Psoas muscle (tissue), 2 donors: Measurements from ENCODE around the genes SYCE1L and GAN.

DNA sequence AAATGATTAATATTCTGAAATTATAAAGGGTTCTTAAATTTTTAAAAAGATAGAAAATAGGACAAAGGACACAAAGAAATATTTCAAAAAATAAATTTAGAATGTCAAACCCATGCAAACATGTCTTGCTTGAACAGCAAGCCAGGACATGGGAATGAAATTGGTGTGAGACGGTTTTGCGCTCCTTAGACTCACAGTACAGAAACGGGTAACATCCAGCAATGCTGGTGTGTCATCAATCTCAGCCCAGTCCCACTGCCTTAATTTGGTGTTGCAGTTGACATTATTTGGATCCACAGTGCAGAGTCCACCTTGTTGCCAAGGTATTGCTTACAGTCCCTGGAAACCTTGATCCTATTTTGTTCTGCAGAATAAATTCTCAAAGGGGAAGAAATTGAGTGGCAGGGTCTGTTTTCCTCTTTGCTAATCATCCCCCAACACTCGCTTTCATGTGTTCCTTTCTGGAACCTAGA lies 311.6 kb upstream of the MON1B start:
- PRO-cap, 2 experiments, result no peak in any of the 2 experiments

DNA sequence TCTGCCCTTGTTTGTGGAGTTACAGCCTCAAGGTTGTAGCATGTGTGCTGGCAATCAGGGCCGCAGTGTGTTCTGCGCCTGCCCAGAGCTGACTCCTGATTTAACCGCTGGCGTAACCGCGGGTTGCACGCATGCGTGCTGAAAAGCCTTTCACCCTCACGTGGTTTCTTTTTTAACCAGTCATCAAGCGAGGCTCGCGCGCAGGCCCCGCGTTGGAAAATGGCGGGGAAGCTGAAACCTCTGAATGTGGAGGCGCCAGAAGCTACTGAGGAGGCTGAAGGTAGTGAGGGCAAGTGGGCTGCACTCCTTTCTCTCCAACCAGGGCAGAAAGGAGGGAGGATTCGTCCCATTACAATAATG lies at the start of gene SYCE1L:
Gene SYCE1L (plus strand): TSS at position 176 of the 360 bp plus-strand sequence.
- PRO-cap, 2 experiments, result no peak in any of the 2 experiments

DNA sequence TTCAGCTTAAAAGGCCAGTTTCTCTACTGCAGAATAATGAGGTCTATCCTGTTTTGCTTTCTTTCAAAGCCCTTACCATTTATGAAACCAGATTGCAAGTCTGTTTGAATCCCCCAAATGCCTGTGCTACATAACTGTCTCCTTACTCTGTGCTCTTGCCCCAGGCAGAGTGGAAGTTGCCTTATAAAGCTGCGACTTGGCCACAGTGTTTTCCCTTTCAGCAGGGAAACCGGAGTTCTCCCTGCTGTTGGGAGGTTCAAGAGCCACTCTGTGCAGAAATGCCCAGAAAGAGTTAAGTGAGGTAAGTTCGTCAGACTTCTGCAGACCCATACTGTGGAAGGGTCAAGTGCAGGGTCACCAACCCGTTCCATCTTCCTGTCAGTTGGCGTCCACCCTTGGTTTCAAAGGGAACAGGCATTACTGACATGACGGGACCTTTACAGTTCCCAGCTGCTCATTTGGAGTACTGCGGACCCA lies 508.9 kb downstream of the WWOX start:
- PRO-cap, 2 experiments, result no peak in any of the 2 experiments

- PRO-cap, 2 experiments, result no peak in any of the 2 experiments
Observed at GRCh38 chr16:78770321-78770971, 671.0 kb downstream of the WWOX start.

GRCh38 chr16:78815488-78816269 lies 716.2 kb downstream of the WWOX start:
- PRO-cap, 2 experiments, result no peak in any of the 2 experiments

- PRO-cap, 2 experiments, result no peak in any of the 2 experiments
Observed at GRCh38 chr16:79570934-79571537, 29.5 kb downstream of the MAF start.

DNA sequence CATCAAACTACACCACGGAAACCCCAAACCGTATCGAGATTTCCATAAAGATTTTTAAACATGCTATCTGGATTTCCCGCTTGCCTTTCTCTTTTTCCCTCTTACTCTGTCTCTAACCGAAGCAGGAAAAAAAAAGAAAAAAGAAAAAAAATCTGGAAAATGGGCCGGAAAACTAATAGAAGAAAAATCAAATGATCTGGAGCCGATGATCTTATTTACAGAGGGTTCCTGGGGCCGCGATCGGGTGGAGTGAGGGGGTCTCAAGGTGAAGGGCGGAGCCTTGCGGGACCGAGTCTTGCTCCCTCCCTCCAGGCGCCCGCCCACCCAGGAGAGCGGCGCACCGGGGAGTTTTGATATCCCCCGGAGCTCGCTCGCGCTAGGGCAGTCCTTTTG lies 11.2 kb downstream of the MAF start:
- PRO-cap, 2 experiments, result no peak in any of the 2 experiments

GRCh38 chr16:79606024-79606395 lies 5.5 kb upstream of the MAF start:
- PRO-cap, 2 experiments, result no peak in any of the 2 experiments

DNA sequence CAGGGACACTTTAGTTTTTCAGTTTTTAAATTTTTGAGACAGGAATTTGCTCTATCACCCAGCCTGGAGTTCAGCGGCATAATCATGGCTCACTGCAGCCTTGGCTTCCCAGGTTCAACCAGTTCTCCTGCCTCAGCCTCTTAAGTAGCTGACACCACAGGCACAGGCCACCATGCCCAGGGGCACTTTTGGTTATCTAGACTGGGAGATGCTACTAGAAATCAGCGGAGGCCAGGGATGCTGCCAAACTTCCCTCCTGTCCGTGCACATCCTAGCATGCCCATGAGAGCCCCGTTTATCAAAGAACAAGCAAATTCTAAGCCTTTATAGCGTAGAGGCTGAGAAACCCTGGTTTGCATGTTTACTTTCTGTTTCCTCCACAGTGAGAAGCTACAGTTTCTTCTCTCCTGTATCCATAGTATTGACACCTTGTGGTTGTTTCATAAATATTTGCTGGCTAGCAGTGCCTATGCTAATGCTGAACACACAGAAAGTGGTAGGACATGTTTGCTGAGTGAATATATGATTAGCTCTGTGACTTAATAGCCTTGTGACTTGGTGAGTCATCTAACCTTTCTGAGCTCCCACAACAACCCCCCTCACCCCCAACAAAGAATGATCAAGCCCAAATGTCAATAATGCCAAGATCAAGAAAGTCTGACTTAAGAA lies 39.2 kb upstream of the MAF start:
- PRO-cap, 2 experiments, result no peak in any of the 2 experiments

GRCh38 chr16:79658186-79659008 lies 57.9 kb upstream of the MAF start:
- PRO-cap, 2 experiments, result no peak in any of the 2 experiments

DNA sequence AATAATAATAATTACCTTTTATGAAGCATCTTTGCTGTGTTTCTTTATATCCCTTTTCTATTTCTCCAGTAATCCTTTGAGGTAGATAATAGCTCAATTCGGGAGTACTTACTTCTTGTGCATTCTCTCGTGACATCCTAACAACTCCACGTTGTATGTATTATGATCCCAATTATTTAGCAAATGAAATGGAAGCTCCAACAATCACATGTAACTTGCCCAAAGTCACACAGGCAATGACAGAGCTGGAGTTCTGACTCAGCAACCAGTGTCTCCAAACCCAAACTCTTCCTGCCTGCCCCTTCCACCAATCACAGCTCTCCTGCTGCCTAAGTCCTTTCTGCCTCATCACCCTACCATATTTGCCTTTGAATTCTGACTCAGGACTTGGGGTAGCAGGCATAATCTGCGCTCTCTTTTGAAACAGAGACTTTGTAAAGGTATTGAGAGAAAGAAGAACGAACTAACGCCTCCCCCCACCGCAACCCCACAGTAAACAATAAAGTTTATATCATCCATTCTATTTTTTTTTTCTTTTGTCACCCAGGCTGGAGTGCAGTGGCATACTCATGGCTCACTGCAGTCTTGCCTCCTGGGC lies 245.2 kb upstream of the MAF start:
- PRO-cap, 2 experiments, result no peak in any of the 2 experiments

DNA sequence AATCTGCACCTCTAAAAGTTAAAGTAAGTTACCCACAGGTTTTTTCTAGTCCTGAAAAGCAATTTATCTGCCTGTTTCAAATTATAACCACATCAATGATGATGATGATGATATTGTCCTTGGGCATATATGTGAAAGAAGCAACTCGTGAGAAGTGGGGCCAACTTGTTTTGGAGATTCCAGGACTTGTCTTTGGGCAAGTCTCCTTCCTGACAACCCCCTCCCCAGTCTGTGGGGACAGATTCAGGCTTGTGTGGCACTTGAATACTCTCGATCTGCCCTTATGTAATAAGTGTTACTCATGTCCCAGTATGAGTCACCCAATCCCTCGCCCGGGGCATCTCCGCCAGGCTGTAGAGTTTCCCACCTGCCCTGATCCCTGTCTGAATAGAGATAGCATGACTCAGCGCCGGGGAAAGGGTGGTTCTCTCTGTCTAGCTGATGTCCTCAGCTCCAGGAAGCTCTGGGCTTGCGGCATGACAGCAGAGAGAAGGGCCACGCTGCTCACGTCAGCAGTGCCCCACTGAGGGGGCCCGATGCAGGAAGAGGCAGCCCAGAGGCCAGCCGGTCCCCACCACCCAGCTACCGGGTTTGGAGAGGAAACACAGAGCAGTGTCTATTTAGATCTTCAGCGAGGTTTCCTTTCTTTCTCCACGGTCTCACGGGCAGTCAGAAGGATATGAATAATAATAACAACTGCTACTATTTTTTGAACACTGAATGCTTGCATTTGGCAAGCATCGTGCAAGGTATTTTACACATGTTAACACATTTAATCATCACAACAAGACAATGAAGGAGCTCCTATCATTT lies 426.6 kb upstream of the MAF start:
- PRO-cap, 2 experiments, result peak in 1 of 2 experiments; most common plus-strand start position 515 of the sequence (in 1)

- PRO-cap, 2 experiments, result no peak in any of the 2 experiments
Observed at GRCh38 chr16:80993142-80993801, 13.4 kb downstream of the CMC2 start.

- PRO-cap, 2 experiments, result no peak in any of the 2 experiments
Observed at GRCh38 chr16:81266648-81266909, 28.1 kb downstream of the BCO1 start.

- PRO-cap, 2 experiments, result peak in 2 of 2 experiments; most common plus-strand start chr16:81314938 (in 1); most common minus-strand start chr16:81314778 (in 1)
Observed at GRCh38 chr16:81314507-81315504, at the start of gene GAN. Gene GAN, plus strand, starts transcription at chr16:81314962.

GRCh38 chr16:81378174-81379150 lies 63.7 kb downstream of the GAN start:
- PRO-cap, 2 experiments, result no peak in any of the 2 experiments

DNA sequence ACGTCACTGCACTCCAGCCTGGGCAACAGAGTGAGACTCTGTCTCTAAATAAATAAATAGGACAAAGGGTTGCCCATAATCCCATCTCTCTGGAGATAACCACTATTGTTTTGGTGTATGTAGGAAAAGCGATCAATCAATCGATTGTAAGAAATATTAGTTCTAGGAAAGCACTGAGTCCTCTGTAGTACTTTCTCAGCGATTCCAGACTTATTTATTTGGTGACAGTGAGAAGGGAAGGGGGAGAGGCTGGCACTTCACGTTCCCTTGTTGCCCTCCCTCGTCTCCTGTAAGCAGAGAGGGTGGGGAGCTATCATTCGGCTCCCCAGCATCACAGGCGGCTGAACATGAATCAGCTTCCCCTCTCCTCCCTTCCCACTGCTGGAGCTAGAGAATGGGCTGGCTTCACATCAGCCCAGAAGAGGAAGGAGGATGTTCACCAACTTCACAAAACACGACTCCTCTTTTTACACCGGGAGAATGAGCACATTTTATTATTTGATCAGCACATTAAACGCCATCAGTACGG lies 6.8 kb upstream of the CMIP start:
- PRO-cap, 2 experiments, result no peak in any of the 2 experiments

DNA sequence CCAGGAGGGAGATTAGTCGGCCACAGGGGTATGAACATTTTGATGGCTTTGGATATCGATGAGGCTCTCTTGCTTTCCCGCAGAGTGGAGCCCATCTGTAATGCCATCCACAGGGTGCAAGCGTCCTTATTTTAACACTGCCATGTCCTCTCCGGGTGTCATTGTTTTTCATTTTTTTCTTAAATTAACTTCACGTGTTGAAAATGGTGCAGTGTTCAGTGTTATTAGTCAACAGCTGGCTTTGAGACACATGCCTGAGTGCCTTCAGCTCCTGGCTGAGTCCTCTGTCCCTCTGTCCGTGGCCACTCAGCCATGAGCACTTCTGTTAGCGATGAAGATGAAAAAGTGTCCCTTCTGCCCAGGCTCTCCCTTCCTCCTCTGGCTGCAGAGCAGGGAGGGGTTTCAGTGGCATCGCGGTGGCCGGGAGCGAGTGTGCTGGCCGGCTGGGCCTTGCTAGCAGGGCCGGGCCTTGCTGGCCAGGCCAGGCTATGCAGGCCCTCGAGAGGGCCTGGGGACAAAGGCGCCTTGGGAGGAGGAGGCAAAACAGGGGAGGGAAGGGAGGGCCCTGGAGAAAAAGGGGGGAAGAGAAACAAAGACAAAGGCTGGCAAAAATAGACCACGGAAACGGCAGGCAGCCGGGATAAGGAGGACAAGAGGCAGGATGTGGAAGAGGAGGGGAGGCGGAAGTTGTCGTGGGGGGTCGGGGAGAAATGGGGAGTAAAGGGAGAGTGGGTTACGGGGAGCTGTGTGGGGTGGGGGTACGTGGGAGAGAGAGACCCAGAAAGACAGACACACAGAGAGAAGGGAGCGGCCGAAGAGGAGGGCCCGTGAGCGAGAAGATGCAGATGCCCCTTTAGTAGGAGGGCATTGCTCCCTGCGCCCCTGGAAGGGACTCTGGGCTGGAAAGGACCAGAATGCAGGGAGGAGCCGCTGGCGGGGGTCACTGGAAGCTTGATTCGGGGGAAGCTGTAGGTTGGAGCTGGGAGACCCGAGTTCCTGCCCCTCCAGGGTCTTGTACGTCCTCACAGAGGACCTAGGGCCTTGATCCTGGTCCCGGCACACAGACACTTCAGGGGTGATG lies 47.9 kb downstream of the CMIP start:
- PRO-cap, 2 experiments, result no peak in any of the 2 experiments

GRCh38 chr16:81512964-81513980 lies 68.7 kb downstream of the CMIP start:
- PRO-cap, 2 experiments, result no peak in any of the 2 experiments

GRCh38 chr16:81521976-81522874 lies 77.6 kb downstream of the CMIP start:
- PRO-cap, 2 experiments, result no peak in any of the 2 experiments